ENCODE measurements around the genes NBPF20 and GPR89A.

DNA sequence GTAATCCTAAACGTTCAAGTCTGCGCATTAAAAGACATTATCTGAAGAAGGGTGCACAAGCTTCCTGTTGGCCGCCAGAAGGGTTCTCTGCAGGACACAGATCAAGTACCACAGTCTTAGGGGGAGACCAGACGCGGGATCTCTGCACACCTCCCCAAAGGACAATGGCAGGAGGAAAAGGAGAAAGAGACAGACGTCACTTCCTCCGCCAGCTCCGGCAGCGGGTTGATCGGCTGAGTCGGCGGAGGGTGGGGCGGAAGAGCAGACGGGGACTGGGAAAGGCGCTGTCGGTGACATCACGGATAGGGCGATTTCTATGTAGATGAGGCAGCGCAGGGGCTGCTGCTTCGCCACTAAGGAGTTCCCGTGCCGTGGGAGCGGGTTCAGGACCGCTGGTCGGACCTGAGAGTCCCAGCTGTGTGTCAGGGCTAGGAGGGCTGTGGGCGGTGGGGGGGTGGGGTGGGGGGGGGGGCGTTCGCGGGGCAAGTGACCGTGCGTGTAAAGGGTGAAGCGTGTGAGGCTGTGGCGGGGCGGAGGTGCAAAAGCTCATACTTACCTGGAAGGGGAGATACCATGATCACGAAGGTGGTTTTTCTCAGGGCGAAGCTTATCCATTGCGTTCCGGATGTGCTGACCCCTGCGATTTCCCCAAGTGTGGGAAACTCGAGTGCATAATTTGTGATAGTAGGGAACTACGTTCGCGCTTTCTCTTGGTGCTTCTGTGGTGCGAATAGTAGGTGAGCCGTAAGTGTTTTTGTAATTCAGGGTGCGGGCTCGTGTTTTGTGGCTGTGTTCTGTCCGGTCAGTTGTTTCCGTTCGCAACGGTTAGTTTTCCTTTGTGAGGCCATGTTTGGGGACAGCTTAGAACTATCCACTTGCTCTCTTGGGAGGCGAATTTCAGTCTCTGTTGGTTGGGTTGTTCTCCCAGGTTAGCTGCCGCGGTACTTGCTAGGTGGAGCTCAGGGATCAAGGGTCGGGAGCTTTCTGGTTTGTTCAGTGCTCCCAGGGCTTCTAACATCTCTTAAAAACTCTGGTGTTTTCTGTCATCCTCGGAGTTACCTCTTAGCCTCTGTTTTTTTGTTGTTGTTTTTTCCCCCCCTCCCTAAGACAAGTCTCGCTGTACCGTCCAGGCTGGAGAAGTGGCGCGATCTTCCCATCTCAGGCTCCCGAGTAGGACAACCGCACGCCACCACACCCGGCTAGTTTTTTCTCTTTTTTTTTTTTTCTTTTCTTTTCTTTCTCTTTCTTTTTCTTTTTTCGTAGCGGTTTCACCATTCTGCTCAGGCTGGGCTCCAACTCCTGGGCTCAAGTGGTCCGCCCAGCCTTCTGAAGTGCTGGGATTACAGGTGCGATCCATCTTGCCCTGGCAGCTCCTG is 39.1 kb upstream of the PPIAL4D start:
- PRO-cap: unidirectional peak, minus-strand start at position 166 of the sequence; bidirectional peak, plus-strand start at position 549 of the sequence, minus-strand start at position 654 of the sequence; bidirectional peak, plus-strand start at position 900 of the sequence, minus-strand start at position 721 of the sequence
- RAMPAGE, long total RNA, 4 experiments: start-site peak on the plus strand in 1 of 4 experiments, centred at position 553 of the sequence, 52 reads per replicate

DNA sequence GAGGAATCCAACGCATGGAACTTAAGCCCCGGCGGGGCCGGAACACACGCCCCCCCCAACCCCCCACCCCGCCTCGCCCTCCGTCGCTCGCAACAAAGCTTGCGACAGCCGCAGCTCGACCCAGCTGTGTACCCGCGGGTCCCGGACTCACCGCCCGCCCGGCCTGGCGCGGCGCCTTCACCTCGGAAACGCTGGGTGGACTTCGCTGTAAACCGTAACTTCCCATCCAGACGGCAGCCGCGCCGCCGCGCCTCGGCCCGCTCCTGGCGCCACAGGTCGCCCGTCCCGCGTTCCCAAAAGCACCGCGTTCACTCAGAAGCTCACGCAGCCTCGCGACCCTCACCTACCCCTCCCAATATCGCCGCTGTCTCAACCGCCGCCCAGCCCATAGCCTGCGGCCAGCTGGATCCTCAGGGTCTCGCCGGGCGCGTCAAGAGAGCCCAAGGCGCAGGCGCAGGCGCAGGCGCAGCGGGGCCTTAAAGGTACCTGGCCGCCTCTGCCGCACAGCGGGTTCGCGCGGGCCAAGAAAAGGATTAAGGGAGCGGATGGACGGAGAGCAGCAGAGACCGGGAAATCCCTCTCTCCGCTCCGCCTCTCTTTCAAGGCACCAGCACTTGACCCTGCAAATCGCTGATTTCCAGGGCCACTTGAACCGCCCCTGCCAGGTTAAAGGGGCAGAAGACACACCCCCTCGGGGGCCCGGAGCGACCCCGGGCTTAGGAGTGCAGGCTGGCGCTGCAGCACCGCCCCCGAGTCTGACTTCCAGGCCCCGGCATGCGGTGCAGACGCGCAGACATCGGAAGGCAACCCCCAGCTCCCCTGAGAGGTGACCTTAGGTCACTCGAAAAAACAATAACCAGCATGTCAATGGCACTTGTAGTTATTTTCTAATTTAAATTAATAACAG is at the start of gene NBPF20:
TSS of gene NBPF20 (minus strand) at position 432 of the 907 bp plus-strand sequence.
- PRO-cap: bidirectional peak, plus-strand start at position 536 of the sequence, minus-strand start at position 432 of the sequence
- RAMPAGE, long total RNA, 4 experiments: start-site peak on the minus strand in 1 of 4 experiments, centred at position 436 of the sequence, 39 reads per replicate

GRCh38 chr1:145476046-145476389 is 50.6 kb upstream of the NBPF20 start:
- PRO-cap: no peak
- RAMPAGE, long total RNA, 4 experiments: no peak in any of the 4 experiments

- PRO-cap: unidirectional peak, plus-strand start at chr1:145607988; unidirectional peak, plus-strand start at chr1:145608067
- RAMPAGE, long total RNA, 4 experiments: start-site peak on the plus strand in 3 of 4 experiments, at chr1:145607974-145608060 at its widest, 23 to 206 reads per replicate
These were observed at the start of gene GPR89A for GRCh38 chr1:145607581-145608818. Gene GPR89A, plus strand, starts transcription at chr1:145607988.

DNA sequence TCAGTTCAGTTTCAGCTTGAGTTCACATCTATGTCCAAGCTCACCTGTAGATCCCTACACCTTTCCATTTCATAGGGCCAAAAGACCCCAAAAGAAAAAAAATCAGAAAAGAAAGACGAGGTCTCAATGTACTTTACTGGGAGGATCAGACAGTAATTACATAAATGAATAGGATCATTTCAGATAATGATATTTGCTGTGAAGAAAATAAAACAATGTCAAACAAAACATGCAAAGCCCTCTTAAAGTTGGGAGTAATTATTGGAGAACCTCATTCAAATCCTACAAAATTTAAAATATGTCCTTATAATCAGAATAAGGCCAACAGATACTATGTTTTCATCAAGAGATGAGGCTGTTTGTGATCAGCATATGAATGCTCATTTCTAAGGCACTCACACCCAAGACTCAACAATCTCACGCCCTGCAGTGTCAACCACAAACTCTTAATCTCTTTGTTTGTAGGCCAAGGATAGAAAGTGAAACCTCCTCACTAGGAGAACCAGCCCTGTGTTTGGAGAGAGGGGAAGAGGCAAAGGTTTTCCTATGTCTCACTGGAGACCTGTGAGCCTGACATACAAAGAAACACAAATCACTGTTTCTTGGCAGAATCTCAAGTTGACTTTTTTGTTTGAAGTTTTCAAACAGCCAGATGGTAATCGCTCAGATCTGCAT is 16.8 kb downstream of the PDZK1 start:
- PRO-cap: no peak
- RAMPAGE, long total RNA, 4 experiments: no peak in any of the 4 experiments

DNA sequence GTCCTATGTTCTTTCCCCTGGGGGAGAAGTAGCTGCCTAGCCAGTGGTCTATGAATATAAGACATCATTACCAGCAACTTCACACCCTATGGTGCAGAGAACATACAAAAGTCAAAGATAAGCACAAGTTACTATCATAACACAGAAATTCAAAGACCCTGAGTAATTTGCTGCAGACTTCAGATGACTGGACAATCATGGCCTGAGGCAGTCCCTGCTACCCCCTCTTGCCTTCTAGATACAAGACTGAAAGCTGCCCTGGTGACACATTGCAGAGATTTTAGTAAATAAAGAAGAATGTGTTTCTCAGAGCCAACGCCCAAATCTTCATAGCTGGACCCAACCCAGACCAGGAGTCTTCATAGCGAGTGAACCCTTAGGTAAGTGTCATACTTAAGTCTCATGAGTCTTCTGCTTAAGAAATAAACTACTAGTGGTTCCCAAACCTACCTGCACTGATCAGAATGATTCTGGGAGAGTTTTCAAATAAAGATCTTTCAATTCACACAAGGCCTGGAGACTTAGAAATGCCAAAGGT is 885 bp downstream of the PDZK1 start:
- PRO-cap: no peak
- RAMPAGE, long total RNA, 4 experiments: no peak in any of the 4 experiments

DNA sequence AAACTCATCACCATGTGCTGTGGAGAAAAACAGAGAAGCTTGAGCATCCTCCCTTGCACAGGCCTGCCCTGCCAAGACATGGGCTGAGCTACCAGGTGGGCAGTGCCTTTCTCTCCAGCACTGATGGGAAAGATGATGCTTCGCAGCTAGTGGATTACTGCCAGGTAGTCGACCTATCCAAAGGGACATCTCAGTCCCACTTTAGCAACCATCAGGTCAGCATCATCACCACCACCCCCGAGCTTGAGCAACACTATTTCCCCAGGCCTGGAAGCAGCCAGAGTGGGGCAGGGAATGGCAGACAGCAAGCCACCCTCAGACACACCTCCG is 1.9 kb downstream of the PIAS3 start:
- PRO-cap: no peak
- RAMPAGE, long total RNA, 4 experiments: no peak in any of the 4 experiments

DNA sequence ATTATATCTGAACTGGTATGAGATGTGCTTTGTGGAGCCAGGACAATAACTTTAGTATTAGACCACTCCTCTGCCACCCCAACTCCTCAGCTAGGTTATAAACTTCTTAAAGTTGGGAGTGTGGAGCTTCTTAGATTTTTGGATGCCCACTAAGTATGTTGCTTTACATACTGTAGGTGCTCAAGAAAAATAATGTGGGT is 1.1 kb upstream of the ITGA10 start:
- PRO-cap: no peak
- RAMPAGE, long total RNA, 4 experiments: no peak in any of the 4 experiments

GRCh38 chr1:145961587-145962321 is 2.6 kb downstream of the ANKRD34A start:
- PRO-cap: bidirectional peak, plus-strand start at chr1:145962087, minus-strand start at chr1:145961999
- RAMPAGE, long total RNA, 4 experiments: no peak in any of the 4 experiments

- PRO-cap: bidirectional peak, plus-strand start at chr1:145992788, minus-strand start at chr1:145992684
- RAMPAGE, long total RNA, 4 experiments: no peak in any of the 4 experiments
These were observed 3.8 kb downstream of the TXNIP start for GRCh38 chr1:145992448-145993189.

- PRO-cap: no peak
- RAMPAGE, long total RNA, 4 experiments: no peak in any of the 4 experiments
These were observed 3.3 kb downstream of the TXNIP start for GRCh38 chr1:145993190-145993333.

GRCh38 chr1:145999303-146000322 is 3.2 kb upstream of the TXNIP start:
- PRO-cap: bidirectional peak, plus-strand start at chr1:145999692, minus-strand start at chr1:145999421; bidirectional peak, plus-strand start at chr1:145999742, minus-strand start at chr1:145999781; bidirectional peak, plus-strand start at chr1:145999858, minus-strand start at chr1:145999903
- RAMPAGE, long total RNA, 4 experiments: no peak in any of the 4 experiments

DNA sequence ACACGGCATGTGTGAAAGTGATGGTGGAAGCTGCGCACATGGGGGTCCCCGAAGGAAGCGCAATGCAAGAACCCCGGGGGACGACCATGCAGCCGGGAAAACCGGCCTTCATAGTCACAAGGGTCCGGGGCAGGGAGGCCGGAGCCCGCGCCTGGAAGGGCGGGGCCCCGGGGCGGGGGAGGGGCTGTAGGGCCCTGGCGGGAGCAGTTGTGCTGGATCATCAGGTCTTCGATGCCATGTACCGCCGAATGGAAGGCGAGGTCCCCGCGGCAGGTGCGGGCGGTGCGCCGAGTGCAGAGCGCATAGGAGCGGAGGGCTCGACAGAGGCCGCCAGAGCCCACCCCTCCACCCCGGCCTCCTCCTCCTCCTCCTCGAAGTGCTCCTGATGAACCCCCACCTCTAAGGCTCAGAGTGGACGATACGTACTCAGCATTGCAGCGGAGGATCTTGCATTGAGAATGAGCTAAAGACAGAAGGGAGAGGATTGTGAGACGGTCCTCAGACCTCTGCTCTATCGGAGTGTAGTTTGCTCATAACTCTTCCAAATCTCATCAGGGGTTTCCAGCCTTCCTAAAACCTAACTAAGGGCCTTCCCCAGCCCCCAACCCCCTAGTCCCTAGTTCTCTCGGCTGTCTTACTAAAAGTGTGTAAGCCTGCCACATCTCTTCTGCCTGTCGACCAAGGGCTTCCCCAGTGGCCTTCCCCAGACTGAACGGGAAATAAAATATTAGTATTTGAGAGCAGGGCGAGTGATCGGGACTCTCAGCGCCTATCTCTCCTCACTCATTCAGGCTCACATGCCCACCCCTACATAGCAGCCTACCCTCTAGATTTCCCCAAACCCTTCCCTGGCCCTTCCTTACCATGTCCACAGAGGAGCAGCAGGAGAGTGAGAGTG is 2.0 kb downstream of the HJV start:
- PRO-cap: no peak
- RAMPAGE, long total RNA, 4 experiments: no peak in any of the 4 experiments

DNA sequence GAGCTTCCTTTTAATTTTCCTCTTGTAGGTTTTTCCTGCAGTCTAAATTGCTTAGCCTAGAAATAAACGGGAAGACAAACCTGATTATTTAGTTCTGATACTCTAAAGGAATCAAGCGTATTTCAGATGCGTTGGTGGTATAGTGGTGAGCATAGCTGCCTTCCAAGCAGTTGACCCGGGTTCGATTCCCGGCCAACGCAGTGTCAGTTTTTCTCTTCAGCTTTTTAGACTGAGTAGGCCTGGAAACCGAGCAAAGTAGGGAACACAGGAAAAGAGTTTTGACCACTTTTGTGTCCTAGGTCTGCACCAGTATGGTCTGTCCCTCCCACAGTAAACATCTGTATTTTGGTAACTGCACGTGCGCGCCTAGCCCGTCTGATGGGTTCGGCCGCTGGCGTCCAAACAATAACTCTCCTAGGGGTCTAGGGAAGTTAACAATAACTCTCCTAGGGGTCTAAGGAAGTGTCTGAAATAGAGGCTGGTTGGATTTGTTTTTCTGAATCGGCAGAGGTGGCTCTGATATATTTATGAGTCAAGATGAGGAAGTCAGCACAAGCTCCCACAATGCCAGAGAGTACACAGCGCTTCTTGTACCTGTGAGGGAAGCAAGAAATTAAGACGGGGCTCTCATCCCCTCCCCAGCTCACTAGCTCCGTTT is 15.5 kb upstream of the HJV start:
- PRO-cap: unidirectional peak, plus-strand start at position 285 of the sequence; bidirectional peak, plus-strand start at position 549 of the sequence, minus-strand start at position 590 of the sequence
- RAMPAGE, long total RNA, 4 experiments: no peak in any of the 4 experiments

DNA sequence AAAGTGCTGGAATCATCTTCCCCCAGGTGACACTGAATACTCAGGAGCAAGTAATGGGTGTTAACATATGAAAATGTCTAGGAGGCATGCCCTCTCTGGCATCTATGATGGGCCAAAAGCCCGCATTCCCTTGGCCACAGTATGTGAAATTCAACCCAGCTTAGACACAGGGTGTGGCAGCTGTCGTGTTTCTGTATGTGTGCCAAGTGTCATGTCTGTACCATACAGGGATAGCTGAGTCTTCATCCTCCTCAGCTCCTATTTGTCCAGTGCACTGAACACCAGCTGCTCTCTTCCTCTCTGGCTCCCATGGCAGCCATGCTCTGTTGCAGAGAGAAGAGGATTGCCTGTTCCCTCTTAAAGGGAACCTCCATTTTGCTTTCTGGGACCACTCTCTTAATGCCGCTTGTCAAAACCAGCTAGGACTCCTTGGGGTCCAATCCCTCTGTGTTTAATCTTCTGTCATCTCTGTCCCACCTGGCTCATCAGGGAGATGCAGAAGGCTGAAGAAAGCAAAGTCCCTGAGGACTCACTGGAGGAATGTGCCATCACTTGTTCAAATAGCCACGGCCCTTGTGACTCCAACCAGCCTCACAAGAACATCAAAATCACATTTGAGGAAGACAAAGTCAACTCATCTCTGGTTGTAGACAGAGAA is 32.7 kb downstream of the NBPF12 start:
- PRO-cap: no peak
- RAMPAGE, long total RNA, 4 experiments: no peak in any of the 4 experiments

- PRO-cap: no peak
- RAMPAGE, long total RNA, 4 experiments: no peak in any of the 4 experiments
These were observed 62.3 kb downstream of the PRKAB2 start for GRCh38 chr1:147110027-147110401.

- PRO-cap: no peak
- RAMPAGE, long total RNA, 4 experiments: no peak in any of the 4 experiments
These were observed 1.3 kb downstream of the CHD1L start for GRCh38 chr1:147243702-147244236.

GRCh38 chr1:147264262-147264867 is 21.9 kb downstream of the CHD1L start:
- PRO-cap: no peak
- RAMPAGE, long total RNA, 4 experiments: no peak in any of the 4 experiments

DNA sequence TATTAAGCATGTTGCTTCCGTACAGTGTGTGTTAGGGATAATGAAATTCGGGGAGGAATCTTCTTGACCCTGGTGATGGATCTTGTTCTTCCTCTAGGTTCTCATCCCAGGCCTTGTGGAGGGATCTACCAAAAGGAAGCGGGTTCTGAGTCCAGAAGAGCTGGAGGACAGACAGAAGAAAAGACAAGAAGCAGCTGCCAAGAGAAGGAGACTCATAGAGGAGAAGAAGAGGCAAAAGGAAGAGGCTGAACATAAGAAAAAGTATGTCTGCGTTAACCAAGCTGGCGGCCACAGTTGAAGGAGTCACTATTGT is 42.7 kb downstream of the CHD1L start:
- PRO-cap: no peak
- RAMPAGE, long total RNA, 4 experiments: start-site peak on the plus strand in 2 of 4 experiments, centred at positions 100 to 101 of the sequence, 28 to 52 reads per replicate

- PRO-cap: no peak
- RAMPAGE, long total RNA, 4 experiments: no peak in any of the 4 experiments
These were observed 23.6 kb upstream of the BCL9 start for GRCh38 chr1:147517734-147518115.

Data from Peyer's patch (tissue), 4 donors.